Placental pericyte (primary cell): Measurements from ENCODE around the genes AGGF1 and ZBED3.

DNA sequence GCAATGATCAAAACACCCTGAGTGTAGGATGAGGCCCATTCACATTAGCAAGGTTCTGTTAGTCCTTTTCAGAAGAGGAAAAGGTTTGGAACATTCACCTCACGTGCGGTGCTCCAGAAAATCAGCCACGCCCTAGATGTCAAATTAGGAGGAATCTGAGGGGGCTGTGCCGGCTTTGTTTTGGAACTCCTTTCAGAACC is 495.0 kb downstream of the ENC1 start:
- CAGE, long polyA plus RNA = no peak

DNA sequence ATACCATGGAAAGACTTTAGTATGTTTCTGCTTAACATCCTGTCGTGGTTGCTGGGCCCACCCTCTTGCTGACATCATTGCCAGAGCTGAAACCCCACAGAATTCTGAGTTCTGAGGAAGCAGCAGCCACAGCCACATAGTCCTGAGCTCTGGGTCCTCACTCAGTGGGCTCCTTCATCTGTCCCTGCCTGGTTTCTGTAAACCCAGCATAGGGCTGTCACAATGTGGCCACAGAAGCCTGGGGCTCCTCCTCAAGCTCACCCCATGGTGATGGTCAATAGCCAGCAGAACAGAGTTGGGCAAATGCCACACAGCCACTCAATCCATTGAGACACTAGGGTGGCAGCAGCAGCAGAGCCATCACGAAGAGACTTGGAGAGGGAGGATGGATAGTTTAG is 441.4 kb downstream of the ENC1 start:
- CAGE, long polyA plus RNA = no peak

DNA sequence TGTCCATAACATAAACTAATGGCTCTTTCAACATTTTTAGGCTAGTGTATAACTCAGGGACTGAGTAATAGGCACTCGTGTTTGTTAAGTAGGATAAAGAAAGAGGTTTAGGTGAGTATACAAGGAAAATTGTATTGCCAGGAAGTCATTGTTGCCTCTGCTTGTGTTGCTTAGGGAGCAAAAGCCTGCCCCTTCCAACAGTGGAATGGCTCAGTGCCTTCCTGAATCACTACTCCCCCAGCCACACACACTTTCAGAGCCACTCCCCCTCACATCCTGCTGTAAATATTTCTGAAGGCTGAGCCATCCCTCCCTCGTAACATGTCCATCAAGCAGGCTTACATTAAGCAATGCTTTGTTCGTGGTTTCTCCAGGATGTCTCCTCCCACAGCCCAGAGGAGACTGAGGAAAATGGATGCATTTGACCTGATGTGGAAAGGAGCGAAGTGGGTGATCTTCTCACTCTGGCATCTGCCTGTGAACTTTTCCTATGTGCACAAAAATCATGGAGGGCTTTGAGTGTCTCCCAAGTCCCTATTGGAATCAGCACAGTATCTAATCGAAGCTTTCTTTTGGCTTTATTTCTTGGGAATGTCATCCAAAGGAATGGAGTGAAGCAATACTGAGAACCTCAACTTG is 389.4 kb downstream of the ENC1 start:
- CAGE, long polyA plus RNA = no peak

DNA sequence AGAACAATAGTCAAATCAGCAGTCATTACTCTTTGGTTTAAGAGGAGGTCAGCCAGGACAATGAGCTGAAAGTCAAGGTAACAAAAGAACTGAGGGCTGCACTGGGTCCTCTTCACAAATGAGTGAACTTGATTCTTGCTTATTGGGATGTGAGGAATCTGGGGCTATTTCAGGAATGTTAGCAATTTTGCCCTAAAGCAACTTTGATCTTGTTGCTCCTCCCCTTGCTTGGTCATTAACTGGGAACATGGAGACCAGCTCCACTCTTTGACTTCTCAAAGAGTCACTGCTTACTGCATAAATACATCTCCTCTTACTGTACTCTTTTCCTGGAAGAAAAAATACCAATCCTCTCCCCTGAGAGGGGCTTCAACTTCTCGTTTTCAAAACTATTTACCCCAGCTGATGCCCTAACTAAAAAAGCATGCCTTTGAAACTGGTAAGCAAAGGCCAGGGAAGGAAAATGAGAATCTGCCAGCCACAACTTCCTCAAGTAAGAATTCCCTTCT is 368.4 kb downstream of the ENC1 start:
- CAGE, long polyA plus RNA = no peak

- CAGE, long polyA plus RNA = no peak
Measured at GRCh38 chr5:74418676-74418951, 221.9 kb downstream of the ENC1 start.

- CAGE, long polyA plus RNA = no peak
Measured at GRCh38 chr5:74616337-74616909, 24.1 kb downstream of the ENC1 start.

DNA sequence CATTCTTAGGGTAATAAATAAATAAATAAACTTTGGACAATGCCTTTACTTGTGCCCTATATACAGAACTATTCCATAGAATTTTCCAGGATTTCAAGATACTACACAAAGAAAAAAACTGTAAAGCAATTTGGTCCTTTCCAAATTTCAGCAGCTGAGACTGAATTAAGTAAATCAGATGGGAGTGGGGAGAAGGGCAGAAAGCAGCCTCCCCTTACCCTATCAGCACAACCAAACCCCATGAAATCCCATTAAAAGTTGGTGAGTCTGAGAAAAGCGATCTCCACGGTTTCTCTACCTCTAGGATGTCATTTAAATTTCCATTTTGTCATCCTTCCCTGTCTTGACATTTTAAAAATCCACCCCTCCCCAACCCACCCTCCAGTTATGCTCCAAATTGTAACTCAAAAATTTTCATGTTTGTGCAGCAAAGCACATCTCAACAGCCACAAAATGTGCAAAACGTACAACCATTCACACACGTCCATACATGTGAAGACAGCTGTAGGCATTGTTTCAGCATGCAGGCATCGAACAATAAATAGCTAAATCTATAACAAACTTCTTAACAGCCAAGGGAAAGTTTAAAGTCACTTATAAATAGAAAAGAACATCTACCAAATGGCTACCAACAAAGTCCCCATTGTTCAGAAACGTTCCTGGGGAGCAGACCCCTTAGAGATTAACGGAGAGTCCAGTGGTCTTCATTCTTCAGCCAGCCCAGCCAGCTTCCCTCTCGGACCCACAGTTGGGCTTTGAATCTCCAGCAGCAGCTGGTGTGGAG is 11.5 kb downstream of the ENC1 start:
- CAGE, long polyA plus RNA = no peak

GRCh38 chr5:74630374-74630967 is 10.1 kb downstream of the ENC1 start:
- CAGE, long polyA plus RNA = no peak

DNA sequence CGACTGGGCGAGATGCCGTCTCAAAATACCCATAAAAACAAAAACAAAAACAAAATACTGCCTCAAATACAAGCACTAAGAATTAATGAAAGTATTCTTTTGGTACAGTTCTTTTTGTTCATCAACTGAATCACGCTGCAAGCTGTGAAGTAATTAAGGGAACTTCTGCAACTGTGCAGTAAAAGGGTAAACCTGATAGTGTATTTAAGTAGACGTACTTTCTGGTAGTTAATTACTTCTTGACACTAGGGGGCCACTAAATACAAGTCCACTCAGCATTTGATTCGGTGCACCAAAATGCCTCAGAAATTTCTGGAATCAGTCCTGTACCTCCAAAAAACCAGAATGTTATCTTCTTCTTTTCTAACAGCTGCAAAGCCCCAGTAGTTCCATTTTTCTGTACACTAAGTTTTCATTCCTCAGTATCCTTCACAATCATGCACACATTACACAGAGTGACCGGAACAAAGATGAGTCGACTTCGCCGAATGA is 589 bp downstream of the GFM2 start:
- CAGE, long polyA plus RNA = no peak

DNA sequence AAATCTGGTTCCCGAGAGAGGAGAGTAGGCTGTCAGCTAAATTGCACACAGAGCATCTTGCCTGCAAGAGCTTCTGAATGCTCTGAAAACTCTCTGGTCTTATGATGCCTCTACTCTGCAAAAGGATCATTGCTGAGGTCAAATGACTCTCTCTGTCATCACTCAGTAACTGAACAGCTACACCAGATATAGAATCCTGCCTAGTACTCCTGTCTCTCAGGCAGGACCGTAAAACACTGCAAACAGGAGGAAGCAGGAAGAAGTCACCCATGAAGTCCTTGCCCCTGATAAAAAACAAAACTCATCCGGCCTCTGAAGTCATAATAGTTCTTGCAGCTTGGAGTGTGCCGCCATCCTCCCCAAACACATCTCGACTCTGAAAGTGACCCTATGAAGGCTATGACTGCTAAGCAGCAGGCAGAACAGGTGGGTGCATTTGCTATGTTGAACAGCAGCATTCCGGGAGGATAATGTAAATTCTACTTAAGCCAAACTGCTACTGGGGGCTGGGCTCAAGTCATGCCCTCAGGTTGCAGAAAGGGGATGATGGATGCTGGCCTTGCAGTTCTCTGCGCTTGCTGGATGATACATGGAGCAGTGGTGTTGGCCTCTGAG is 81.9 kb upstream of the FAM169A start:
- CAGE, long polyA plus RNA = no peak

- CAGE, long polyA plus RNA = no peak
Measured at GRCh38 chr5:75034319-75034742, 18.0 kb downstream of the GCNT4 start.

GRCh38 chr5:75348011-75348448 is 11.0 kb downstream of the HMGCR start:
- CAGE, long polyA plus RNA = no peak

GRCh38 chr5:75362390-75363101 is 25.5 kb downstream of the HMGCR start:
- CAGE, long polyA plus RNA = no peak

DNA sequence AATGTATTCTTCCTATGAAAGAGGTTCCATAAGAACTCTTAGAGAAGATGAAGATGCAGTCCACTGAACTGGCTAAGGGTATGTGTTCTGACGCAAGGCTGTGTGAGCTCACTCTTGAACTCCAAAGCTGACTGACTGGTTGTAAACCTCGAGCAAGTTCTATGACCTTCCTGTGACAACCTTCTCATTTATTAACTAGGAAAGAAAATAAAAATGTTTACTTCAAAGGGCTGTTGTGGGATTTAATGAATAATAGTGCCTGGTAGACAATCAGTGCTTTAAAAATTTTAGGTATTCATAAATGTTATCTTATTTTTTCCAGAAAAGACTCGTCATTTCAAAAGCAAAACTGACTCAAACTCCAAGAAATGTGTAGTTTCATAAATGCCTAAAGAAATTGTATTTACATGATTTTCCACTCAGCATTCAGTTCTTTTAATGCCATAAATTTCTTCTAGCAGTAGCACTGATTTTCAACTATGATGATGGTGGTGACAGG is 46.5 kb downstream of the POC5 start:
- CAGE, long polyA plus RNA = no peak

- CAGE, long polyA plus RNA = no peak
Measured at GRCh38 chr5:76461425-76461908, 58.4 kb downstream of the IQGAP2 start.

GRCh38 chr5:76732476-76732903 is 16.6 kb downstream of the F2R start:
- CAGE, long polyA plus RNA = no peak

GRCh38 chr5:76820408-76820901 is 1.6 kb downstream of the F2RL1 start:
- CAGE, long polyA plus RNA = no peak

- CAGE, long polyA plus RNA = no peak
Measured at GRCh38 chr5:77030099-77031065, at the start of gene AGGF1. Gene AGGF1 (plus strand): TSS chr5:77030404.

DNA sequence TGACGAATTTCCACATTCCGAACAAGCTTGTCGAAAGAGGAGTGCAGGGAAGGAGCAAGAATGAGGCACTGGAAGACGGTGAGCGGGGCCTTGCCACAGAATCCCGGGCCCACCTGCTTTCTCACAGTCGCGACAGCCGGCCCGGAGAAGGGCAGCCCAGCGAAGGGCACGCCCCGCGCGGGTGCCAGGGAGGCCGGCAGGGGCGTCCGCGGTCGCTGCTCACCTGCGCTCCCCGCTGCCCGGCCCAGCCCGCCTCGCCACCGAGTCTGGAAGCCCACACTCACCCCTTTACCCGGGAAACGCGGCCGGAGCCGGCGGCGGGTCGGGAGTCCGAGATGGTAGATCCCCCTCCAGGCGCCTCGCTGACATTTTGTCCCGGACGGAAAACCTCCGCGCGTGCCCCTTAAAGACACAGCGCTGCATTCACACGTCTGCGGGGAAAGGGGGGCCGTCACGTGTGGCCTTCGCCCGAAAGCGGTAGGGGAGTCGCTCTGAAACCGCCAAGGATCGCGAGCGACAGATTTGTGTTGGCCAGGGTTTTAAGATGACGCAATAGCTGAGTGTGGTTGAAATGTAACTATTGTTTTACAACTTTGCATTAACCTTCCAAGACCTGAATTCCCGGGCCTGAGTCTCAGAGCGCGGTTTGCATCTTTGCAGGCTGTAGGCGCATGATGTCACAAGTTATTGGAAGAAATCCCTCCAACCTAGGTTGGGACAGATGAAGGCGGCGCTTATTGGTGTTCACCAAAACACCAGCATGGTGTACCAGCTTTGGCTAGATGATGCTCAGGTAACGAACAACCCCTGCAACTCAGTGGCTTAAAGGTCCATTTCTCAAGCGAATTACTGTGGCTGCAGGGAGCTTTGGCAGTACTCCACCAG is at the start of gene ZBED3:
Gene ZBED3, minus strand, starts transcription at position 459 of the 885 bp plus-strand sequence.
- CAGE, long polyA plus RNA = no peak

DNA sequence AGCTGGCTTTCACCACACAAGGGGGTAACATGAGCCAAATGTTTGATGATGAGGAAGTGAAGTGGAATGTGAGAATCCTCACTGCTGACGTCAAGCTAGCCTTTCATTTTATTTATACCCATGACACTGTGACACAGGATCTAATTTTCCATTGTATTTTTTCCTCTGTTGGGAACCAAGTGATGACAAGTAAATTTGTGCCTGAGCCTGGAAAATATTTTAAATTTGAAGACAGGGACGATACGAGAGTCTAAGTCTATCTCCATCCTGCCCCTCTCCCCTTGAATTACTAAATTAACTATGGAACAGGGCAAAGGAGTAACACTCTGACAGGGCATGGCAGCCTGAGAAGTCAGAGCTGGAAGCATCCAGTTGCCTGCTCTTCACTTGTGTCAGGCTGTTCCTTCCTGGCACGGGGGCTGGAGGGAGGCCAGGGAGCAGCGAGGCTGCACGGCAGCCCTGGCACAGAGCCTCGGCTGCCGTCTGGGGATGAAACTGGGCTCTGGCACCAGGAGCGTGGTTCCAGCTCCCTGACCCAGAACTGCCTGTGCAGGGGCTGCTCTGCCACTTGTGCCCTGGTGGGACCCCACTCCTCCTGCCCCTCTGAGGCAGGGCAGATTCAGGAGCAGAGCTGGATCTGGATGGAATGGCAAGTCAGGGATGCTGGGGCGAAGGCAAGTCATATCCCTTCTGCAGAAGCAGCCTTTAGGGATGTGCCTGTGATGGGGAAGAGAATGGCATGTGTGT is 42.4 kb upstream of the PDE8B start:
- CAGE, long polyA plus RNA = no peak